SJCRH30 (cell line): ENCODE measurements around the genes OR2M5, OR2T29 and OR2T10.

DNA sequence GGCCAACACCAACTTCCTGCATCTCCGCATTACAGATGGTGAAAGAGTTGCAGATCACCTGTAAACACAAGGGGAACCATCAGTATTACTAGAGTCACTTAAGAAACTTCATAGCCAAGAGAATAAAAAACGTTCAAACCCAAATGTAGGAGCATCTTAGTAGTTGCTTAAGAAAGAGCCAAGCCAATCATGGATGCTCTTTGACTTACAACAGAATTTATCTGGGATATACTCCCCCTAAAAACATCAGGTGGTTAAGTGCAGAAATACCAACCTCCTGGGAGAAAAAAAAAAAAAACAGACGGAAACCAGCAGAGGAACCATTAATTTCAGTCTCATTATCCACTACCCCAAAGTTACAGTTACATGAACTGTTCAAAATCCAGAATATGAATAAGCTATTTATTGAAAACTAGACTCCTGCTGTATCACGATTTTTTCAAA, 577.2 kb downstream of the SMYD3 start:
- RAMPAGE, long total RNA: no peak

DNA sequence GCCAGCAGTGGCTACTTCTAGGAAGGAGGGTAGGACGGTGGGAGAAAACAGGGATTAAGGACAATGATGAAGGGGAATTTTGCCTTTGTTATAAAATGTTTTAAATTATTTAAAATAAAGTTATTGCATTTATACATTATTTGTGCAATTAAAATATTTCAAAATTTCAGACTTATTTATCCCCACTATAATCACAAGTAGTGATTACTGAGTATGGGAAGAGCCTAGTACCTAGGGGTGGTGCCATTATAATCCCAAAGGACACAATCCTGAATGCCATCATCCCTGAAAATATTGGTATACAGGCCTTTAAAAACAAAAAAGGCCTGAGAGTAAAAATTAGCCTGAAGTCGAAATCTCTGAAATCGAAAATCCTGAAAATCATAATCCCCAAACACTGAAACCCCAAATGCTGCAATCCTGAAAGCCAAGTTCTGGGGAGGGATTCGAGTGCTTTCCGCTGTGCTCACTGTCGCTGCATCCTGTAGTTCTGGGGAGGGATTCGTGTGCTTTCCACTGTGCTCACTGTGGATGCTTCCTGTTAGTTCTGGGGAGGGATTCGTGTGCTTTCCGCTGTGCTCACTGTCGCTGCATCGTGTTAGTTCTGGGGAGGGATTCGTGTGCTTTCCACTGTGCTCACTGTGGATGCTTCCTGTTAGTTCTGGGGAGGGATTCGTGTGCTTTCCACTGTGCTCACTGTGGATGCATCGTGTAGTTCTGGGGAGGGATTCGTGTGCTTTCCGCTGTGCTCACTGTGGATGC, 435.6 kb downstream of the SMYD3 start:
- RAMPAGE, long total RNA: no peak

- RAMPAGE, long total RNA: no peak
These were observed 304.6 kb downstream of the SMYD3 start for GRCh38 chr1:246202349-246202927.

- RAMPAGE, long total RNA: no peak
These were observed 256.4 kb downstream of the SMYD3 start for GRCh38 chr1:246250505-246251275.

DNA sequence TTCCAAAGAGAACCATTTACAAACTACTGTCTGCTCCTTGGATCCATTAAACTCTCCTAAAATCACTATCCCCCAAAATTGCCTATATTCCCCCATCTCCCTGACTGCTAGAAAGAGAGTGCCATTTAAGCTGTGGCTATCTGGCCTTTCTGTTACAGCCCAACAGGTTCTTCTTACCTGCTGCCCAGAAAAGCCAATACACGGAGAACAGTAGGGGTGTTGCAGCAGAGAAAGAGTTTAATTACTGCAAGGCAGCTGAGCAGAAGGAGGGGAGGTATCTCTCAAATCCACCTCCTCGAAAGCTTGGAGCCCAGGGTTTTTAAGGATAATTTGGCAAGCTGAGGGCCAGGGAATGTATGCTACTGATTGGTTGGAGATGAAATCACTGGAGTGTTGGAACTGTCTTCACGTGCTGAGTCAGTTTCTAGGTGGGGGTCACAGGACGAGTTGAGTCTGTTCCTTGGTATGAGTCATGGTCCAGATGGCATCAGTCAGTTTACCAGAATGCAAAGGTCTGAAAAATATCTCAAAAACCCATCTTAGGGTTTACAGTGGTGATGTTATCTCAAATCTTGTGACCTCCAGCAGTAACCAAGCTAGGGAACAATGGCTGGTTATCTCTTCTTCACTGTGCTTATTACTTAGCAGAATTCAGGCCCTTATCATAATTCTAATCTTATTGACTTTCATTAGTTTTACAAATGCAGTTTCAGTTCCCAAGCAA, 89.8 kb downstream of the SMYD3 start:
- RAMPAGE, long total RNA: no peak

DNA sequence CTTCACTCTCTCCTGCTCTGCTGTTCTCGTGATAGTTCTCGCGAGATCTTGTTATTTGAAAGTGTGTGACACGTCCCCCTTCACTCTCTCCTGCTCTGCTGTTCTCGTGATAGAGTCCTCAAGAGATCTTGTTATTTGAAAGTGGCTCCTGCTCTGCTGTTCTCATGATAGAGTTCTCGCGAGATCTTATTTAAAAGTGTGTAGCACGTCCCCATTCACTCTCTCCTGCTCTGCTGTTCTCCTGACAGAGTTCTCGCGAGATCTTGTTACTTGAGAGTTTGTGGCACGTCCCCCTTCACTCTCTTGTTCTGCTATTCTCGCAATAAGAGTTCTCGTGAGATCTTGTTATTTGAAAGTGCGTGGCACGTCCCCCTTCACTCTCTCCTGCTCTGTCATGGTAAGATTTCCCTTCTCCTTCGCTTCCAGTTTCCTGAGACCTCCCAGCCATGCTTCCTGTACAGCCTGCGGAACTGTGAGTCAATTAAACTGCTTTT, 47.9 kb downstream of the SMYD3 start:
- RAMPAGE, long total RNA: no peak

DNA sequence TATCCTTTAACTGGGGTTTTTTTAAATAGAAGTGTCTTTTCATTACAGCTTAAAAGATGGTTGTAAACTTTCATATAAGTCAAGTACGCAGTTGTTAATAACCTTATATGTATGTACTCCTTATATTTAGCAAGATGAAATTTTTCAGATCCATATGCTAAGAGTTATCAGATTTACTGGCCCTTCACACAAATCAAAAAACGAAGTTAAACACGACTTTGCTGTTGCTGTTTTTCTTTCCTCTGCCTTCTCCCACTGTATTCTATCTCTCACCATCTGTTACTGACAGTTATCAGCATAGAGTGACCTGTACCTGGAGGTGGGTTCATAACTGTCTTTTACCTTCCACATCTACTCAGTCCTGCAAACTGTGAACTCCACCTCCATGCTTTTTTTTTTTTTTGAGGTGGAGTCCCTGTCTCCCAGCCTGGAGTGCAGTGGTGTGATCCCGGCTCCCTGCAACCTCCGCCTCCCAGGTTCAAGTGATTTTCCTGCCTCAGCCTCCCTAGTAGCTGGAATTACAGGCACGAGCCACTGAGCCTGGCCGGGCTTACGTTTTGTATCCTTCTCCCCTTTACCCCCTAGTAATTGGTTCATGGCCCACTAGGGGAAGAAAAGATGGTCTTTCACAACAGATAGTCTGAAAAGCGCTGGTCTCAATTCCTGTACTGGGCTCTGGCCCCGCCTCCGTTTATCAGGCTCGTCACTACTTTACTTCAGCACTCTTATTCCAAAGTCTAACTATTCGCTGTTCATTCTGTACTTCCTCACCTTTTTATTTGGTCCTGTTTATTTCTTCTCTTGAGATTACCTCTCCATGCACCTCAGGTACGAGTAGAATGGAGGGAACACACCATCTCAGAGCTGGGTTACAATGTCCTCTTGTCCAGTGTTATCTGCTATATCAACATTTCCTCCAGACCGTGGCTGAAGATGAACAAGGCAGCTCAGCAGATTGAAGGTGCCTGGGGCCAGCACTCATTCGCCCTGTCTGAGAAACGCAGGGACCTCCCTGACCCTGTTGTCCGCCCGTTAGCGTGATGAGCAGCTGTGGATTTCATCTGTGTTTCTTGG, 16.0 kb downstream of the CNST start:
- RAMPAGE, long total RNA: no peak

DNA sequence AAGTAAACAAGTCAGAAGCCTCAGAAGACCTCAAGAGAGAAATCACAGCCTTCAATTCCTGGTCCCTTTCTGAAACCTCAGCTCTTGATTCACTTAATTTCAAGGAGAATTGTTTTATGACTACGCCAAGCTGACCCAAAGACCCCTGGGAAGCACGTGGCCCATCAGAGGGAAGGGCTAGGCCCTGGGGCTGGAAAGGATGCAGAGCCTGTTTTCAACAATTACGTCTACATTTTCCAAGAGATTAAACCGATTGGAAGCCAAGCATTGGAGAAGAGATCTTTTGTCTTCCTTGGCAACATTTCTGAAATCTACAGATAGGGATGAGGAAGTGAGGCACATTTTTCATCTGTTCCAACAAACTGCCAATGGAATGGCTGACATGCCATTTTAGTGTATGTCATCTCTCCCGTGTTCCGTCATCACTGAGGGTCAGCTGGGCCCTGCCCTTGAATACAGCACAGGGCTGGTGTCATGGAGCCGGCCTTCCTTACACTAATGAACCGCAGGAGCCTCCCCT, 41.9 kb upstream of the SCCPDH start:
- RAMPAGE, long total RNA: no peak

DNA sequence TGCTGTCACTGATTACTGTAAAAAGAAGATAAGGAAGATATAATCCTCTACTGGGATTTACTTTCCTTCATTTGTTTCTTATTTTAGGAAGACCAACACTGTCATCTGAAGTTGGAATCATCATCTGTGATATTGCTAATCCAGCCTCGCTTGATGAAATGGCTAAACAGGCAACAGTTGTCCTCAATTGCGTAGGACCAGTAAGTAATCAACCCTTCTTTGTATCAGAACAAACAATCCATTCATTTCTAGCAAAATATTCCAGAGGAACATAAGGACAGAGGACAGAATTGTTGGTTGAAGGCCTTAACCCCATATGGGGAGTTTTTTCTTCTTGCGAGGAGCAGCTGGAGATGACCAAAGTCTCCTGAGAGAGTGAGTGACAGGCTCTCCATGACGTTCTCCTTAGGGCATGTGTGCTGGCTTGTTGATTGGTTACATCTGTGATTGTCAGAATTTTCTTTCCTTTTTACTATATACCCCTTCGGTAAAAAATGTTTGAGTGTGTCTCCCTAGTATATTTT, 2.7 kb downstream of the SCCPDH start:
- RAMPAGE, long total RNA: no peak

DNA sequence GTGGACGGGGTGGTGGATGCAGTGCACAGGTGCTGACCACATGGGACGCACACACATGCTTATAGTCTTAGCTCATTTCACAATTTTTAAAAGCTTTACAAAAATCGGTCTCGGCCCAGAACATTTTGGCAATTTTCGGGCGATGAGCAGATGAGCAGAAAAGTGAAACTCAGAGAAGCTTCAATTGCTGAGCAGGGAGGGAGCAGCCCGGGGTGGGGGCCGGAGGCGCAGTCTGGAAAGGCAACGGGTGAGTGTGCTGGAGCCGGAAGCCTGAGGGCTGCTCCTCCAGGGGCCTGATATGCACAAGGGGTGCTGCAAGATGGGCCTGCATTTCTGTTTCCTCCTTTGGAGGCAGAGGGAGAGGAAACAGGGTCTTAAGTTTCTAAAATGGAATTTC, 60.6 kb downstream of the SCCPDH start:
- RAMPAGE, long total RNA: no peak

DNA sequence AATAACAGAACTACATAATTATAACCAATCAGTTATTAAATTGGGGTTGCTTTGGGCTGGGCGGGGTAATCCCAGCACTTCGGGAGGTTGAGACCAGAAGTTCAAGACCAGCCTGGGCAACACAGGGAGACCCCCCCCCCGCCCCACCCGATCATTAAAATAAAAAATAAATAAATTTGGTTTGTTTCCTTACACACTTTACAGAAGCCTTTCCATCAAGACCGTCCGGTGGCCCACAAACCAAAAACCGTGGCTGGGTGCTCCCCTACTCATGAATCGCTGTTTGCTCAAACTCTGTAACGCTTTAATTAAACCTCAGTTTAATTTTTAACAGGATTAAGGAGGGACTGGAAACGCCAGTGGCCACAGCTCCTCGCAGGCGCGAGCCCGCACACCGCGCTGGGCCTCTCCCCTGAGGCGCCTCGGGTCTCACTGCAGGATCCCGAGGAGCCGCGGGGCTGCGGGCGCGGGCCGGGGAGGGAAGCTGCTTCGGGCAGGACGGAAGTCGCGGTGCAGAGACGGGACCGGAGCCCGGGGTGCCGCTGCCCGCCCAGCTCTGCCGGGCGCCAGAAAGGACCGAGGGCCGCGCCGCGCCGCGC, 576 bp downstream of the ZNF124 start:
- RAMPAGE, long total RNA: no peak

GRCh38 chr1:247300427-247301209, 31.0 kb downstream of the ZNF496 start:
- RAMPAGE, long total RNA: no peak

DNA sequence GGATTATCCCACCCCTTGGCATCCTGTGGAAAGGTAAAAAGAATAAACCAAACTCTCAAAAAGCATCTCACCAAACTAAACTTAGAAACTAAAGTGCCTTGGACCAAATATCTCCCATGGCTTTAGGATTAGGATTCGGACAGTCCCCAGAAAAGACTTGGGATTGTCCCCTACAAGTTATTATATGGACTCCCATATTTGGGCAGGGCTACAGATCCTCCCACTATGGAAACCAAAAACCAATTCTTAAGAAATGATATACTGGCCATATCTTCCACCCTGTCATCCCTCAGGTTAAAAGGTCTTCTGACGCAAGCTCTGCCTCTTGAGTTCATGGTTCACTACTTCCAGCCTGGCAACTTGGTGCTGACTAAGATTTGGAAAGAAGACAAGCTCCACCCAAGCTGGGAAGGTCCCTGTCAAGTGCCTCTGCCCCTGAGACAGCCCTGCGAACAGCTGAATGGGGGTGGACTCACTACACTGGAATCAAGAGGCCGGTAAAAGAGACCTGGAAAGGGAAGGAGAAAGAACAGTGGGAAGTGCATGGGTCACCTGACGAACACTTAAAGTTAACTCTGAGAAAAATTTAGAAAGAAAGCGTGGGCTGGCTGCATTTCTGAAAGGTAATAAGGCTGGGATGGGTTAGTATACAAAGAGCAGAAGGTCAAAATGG, 25.9 kb upstream of the ZNF496 start:
- RAMPAGE, long total RNA: no peak

DNA sequence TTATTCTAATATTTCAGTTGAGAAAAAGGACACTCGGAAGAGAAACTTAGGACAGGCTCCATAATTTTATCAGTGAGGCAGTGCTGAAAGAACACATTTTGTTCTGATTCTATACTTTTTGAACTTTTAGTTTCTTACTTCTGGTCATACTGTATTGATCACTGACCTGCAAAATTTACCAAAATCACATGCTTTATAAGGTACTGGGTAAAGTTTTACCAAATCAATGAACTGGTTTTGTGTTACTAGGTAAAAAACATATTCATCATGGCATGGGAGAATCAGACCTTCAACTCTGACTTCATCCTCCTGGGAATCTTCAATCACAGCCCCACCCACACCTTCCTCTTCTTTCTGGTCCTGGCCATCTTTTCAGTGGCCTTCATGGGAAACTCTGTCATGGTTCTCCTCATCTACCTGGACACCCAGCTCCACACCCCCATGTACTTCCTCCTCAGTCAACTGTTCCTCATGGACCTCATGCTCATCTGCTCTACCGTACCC, at the start of gene OR2M5:
OR2M5 (plus strand) TSS at position 268 of the 504 bp plus-strand sequence.
- RAMPAGE, long total RNA: no peak

DNA sequence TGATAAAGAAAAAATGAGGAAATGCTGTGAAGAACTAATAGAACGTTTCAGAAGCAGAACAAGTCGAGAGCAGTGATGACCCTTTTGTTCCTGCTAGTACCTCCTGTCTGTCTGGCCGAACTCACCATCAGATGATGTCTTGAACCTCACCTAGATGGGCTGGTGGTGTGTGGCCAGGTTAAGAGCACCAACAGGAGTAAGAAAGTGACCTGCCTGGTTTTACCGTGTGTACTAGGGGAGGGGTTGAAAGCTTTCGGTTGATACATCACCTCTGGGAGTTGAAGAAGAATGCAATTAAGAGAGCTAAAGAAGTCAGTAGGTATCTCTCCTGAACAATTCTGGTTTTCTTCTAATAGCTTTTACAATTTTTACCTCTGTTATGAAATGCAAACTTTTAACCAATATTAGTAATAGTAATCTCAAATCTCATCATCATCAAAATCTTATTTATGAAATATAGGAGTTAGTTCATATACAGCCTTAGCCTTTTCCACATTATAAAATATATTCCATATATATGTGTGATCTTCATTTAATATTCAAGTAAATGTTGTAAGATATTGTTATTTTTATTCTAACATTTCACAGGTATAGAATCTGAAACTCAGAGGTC, at the start of gene OR2T29:
OR2T29 (minus strand) TSS at position 172 of the 613 bp plus-strand sequence.
- RAMPAGE, long total RNA: no peak

- RAMPAGE, long total RNA: no peak
These were observed at the start of gene OR2T10 for GRCh38 chr1:248597559-248597789. Gene OR2T10, minus strand, starts transcription at chr1:248597700.

DNA sequence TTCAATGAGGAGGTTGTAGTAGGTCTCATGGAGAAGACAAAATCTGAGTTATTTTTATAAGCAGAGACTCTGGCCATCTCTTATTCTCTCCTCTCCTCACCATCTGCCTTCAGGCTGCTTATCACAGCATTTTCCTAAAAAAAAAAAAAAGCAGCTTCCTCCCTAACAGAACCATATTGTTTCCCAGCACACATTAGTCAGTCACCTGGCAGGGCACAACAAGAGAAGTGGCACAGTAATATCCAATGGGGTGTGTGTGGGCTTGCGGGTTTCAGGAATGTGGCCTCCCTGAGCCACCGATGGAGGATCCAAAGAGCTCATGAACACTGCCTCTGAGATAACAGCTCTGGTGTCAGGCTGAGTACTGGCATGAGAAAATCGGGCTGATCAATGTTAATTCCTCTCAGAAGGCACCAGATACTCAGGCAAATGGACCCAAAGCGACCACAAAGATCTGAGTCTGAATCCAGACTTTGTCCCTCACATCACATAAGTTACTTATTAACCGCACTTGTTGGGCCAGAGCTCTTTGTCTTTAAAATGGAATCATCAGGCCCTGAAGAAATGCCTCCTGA, 2.2 kb upstream of the LYPD8 start:
- RAMPAGE, long total RNA: no peak

DNA sequence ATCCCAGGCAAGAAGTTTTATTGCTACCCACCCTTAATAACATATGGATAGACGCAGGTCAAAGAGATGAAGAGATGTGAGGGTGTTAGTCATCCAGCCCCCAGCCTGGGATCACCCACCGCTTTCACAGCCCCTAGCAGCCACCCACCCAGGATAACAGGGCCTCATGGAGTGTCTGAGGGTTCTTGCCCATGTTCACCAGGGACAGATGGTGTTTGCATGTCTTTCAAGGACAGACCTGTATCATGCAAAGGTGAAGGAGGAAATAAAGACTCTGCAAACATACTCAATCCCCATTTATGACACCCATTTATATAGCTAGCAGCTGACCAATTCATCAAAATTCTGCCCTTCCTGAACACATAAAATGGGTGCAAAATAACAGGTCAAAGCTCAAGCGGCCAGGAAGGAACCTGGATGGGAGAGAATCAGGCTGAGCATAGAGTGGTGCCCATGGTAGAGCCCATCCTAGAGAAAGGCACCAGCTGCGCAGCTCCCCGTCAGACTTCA, 32.7 kb upstream of the LYPD8 start:
- RAMPAGE, long total RNA: no peak

DNA sequence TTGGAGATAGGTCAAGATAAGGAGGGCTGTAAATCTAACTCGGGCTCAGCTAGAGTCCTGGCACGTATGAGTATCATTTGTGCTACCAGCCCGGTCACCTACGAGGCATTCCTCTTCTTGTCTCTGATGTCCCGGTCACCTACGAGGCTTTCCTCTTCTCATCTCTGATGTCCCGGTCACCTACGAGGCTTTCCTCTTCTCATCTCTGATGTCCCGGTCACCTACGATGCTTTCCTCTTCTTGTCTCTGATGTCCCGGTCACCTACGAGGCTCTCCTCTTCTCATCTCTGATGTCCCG, 23.0 kb downstream of the SH3BP5L start:
- RAMPAGE, long total RNA: no peak

DNA sequence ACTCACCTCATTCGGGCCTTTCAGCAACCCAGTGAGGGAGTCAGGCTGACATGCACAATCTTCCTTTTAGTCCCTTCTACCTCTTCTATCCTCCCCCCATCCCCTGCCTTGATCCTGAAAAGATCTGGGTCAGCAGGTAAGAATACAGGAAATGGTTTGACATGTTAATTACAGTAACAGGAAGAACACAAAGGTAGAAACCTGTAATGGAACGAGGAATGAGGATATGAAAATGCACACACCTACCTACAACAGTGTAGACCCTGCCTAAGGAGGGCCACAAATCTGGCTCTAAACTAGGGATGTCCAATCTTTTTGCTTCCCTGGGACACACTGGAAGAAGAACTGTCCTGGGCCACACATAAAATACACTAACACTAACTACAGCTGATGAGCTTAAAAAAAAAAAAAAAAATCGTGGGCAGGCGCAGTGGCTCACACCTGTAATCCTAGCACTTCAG, 6.7 kb downstream of the SH3BP5L start:
- RAMPAGE, long total RNA: no peak